Kidney (tissue), 2 donors: ENCODE data around the gene PLAC9.

GRCh38 chr10:79159623-79160213 is 91.0 kb downstream of the ZMIZ1 start:
- PRO-cap = no peak
- RRBS = no CpG with 5 or more reads among the region's 16 CpGs

GRCh38 chr10:79208072-79208638 is 139.1 kb upstream of the PPIF start:
- PRO-cap = no peak
- RRBS = no CpG with 5 or more reads among the region's 15 CpGs

- PRO-cap = no peak
- RRBS = no CpG with 5 or more reads among the region's 4 CpGs
These were observed 136.9 kb upstream of the PPIF start for GRCh38 chr10:79210245-79210838.

GRCh38 chr10:79221581-79222074 is 125.6 kb upstream of the PPIF start:
- PRO-cap = no peak
- RRBS = no CpG with 5 or more reads among the region's 14 CpGs

- PRO-cap = no peak
- RRBS = 100% methylated on average over 1 of the region's 11 CpGs
These were observed 122.9 kb upstream of the PPIF start for GRCh38 chr10:79224220-79224898.

GRCh38 chr10:79229435-79229865 is 117.8 kb upstream of the PPIF start:
- PRO-cap = no peak
- RRBS = no CpG with 5 or more reads among the region's 5 CpGs

DNA sequence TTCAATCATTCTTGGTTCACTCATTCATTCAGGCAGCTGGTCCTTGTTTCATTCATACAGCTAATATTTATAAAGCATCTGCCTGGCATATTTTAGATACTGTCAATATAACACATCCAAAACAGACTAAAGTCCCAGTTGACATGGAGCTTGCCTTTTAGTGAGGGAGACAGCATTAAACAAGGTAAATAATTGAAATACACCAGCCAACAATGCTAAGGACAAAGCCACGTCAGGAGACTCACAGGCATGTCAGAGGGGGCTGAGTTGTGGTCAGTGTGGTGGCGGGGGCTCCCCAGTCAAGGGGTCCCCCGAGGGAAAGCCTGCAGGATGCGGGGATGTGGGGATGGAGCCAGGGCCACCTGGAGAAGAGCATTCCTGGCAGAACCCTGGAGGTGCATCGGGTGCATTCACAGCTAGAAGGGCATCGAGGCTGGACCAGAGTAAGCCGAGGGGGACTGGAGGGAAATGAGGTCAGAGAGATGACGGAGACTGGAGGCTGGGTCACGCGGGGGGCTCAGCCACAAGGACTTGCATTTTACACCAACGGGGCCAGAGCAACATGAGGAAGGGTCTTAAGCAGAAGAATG is 110.4 kb upstream of the PPIF start:
- PRO-cap = no peak
- RRBS = no CpG with 5 or more reads among the region's 11 CpGs

GRCh38 chr10:79274069-79275365 is 72.8 kb upstream of the PPIF start:
- PRO-cap = no peak
- RRBS = 28% methylated on average over 6 of the region's 37 CpGs

- PRO-cap = no peak
- RRBS = 89% methylated on average over 4 of the region's 18 CpGs
These were observed 32.8 kb upstream of the PPIF start for GRCh38 chr10:79314291-79314956.

DNA sequence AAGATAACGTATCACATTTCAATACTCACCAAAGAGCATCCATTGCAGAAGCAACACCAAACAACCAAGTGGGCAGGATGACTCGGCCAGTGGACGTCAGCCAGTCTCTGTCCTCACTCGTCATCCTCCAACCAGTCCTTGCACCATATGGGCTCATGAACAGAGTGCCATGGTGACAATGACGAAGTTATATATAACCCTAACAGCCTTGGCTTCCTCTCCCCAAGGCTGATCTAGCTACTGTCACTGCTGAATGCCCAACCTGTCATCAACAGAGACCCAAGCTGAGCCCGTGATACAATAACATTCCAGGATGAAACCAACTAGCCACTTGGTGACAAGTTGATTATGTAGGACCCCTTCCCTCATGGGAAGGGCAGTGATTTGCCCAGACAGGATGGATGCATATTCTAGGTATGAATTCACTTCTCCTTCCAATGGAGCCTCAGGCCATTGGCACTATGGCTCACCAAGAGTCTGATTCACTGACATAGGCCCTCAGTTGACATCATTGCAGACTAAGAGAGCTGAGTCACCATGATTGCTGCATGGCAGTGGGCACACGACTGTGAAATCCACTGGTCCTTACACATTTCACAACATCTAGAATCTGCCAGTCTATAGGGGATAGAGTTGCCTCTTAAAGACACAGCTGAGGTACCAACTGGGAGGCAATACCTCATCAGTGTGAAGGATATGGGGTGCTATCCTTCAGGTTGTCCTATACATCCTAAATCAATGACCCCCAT is 26.3 kb upstream of the PPIF start:
- PRO-cap = no peak
- RRBS = no CpG with 5 or more reads among the region's 7 CpGs

GRCh38 chr10:79331103-79332283 is 15.8 kb upstream of the PPIF start:
- PRO-cap = no peak
- RRBS = no CpG with 5 or more reads among the region's 14 CpGs

GRCh38 chr10:79335371-79336232 is 11.7 kb upstream of the PPIF start:
- PRO-cap = no peak
- RRBS = 89% methylated on average over 1 of the region's 14 CpGs

GRCh38 chr10:79445177-79445475 is 298 bp downstream of the ZCCHC24 start:
- PRO-cap = no peak
- RRBS = 3% methylated on average over 10 of the region's 33 CpGs

GRCh38 chr10:79446070-79447268 is 1.0 kb upstream of the ZCCHC24 start:
- PRO-cap = bidirectional peak, plus-strand start at chr10:79446593, minus-strand start at chr10:79446314; bidirectional peak, plus-strand start at chr10:79446736, minus-strand start at chr10:79446644
- RRBS = 3% methylated on average over 15 of the region's 56 CpGs

DNA sequence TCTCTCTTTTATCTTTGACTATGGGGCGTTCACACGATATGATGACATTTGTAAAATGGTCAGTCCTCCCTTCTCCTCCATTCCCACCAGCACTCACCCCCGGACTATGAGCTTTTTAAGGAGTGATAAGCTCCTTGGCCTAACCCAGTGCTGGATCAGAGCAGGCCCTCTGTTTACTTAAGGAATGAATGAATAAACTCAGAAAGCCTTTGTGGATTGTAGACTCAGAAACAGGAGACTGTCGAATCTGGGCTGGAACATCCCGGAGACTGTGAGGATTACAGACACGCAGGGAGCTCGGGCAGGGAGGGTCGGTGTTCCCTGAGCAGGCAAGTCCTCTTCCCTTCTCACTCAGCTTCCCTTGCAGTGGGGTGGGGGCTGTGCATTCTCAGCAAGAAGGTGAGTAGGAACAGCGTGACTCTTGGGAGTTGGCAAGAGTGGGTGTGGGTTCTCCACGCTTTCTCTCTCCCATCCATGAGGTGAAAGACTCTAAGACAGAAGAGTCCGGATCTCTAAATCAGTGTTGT is 6.8 kb upstream of the ZCCHC24 start:
- PRO-cap = no peak
- RRBS = no CpG with 5 or more reads among the region's 11 CpGs

- PRO-cap = no peak
- RRBS = no CpG with 5 or more reads among the region's 2 CpGs
These were observed 33.7 kb downstream of the NUTM2B start for GRCh38 chr10:79736717-79737074.

DNA sequence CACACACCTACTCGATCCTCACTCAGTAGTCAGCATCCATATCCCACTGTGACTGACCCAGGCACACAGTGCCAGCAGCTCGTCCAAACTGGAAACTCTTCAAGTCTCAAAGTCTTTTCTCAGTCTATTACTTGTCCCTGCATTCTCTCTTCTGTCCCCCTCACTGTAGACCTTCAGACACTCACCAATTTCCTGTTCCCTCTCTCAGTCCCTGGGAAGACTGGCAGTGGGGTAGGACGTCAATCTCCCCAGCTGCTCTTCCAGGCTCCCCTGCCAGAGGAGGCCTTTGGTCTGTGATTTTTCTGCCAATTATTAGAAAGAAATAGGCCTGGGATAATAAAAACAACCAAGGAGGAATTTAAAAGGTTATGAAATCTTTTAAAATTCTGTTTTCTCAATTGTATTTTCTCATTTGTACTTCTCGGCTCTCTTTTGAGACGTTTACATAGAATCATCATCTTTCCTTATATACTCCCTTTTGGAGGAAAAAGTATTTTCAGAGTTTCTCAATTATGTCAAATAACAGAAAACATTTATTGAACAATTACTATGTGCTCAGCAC is 41.9 kb upstream of the NUTM2E start:
- PRO-cap = no peak
- RRBS = no CpG with 5 or more reads among the region's 5 CpGs

DNA sequence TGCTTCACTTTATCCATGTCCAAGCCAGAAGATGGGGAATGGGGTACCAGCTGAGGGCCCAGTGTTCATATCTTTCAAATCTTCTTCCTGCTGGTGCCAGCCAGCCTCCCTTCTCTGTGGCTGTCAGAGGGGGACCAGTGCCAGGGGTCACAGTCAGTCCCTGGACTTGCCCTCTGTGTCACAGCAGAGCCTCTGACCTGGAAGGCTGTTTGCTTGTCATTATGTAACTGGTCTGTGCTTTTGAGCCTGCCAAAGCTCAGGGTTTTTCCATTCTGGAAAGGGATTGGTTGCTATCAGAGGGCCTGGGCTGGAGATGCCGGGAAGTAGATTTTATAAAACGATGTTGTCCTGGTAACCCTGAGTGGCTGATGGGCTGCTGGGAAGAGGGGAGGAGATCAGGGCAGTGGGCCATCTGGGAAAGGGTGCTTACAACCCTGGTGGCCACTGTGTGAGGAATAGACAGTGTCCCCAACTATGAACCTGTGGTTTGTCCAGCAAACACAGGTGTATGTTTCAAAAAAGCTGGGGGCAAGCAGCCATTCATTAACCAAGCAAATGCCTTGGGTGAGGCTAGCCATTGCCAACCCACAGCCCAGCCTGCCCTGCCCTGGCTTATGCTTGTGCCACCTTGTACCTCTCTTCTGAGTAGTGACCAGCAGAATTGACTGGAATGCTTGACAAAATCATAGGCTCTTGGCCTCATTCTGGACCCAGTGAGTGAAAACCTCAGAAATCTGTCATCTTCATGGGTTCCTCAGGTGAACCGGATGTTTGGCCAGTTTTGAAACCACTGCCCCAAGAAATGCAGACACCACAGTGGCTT is 21.7 kb downstream of the SFTPD start:
- PRO-cap = no peak
- RRBS = no CpG with 5 or more reads among the region's 3 CpGs

DNA sequence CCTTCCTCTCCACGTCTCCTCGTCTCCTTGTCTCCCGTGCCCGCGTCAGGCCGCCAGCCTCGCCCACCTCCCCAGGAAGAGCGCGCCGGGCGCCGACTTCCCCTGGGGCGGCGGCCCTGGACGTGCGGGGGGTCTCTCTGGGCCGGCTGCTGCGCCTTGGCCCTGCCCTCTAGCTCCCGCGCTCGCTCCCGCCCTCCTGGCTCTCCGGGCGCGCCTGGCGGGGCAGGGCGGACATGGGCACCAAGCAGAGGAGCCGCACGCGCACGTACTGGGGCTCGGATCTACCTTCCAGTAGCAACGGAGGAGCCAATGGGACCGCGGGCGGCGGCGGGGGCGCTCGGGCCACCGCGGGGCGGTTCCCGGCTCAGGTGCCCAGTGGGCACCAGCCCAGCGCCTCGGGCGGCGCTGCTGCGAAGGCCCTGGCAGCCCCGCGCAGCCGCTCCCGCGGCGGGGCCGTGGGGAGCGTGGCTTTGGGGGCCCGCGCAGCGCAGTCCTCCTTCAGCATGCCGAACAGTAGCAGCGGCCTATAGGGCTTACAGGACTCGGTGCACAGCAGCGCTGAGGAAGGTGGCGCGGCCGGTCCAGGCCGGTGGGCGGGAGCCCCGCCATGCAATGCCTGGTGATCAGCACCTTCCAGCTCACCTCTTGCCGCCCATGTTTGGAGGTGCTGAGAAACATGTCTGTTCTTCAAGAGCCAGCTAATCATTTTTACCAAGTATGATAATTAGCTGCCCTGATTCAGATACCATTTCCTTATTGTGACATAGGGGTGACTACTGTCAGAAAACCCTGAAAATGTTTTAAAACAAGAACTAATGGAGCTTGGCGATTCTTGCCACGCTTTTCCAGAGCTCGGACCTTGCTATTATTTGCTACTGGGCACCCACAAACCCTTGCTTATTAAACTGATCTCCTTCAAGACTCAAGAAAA is 33.3 kb upstream of the SFTPD start:
- PRO-cap = bidirectional peak, plus-strand start at position 435 of the sequence, minus-strand start at position 283 of the sequence
- RRBS = 2% methylated on average over 13 of the region's 74 CpGs

- PRO-cap = unidirectional peak, plus-strand start at chr10:80132730
- RRBS = 4% methylated on average over 29 of the region's 60 CpGs
These were observed at the start of gene PLAC9 for GRCh38 chr10:80132083-80132951. PLAC9 (plus strand) TSS chr10:80132730.